A549 (cell line): ENCODE measurements around a stretch of chr12.

GRCh38 chr12:21457598-21458030 is 20.2 kb downstream of the PYROXD1 start:
- PRO-cap = no peak
CAGE:
- cytosol, long polyA plus RNA = no peak
- long polyA plus RNA = no peak
- nucleus, long polyA plus RNA = no peak

DNA sequence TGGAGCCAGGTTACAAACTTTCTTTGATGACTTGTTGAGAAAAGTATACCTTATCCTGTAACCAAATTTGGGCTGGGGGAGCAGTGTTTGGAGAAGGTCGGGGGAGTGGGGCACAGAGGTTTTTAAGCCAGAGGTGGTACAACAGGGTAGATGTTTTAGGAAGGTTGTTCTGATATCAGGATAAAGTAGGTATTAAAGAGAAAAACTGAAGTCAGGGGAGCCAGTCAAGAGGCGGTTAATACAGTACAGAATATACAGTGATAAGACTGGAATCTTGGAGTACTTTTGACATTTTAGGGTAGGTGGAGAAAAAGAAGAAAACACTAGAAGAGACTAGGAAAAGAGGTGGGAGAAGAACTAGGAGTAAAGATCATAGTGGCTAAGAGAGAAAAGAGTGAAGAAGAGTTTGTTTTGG is 8.3 kb downstream of the GOLT1B start:
- PRO-cap = no peak
CAGE:
- cytosol, long polyA plus RNA = no peak
- long polyA plus RNA = no peak
- nucleus, long polyA plus RNA = no peak

DNA sequence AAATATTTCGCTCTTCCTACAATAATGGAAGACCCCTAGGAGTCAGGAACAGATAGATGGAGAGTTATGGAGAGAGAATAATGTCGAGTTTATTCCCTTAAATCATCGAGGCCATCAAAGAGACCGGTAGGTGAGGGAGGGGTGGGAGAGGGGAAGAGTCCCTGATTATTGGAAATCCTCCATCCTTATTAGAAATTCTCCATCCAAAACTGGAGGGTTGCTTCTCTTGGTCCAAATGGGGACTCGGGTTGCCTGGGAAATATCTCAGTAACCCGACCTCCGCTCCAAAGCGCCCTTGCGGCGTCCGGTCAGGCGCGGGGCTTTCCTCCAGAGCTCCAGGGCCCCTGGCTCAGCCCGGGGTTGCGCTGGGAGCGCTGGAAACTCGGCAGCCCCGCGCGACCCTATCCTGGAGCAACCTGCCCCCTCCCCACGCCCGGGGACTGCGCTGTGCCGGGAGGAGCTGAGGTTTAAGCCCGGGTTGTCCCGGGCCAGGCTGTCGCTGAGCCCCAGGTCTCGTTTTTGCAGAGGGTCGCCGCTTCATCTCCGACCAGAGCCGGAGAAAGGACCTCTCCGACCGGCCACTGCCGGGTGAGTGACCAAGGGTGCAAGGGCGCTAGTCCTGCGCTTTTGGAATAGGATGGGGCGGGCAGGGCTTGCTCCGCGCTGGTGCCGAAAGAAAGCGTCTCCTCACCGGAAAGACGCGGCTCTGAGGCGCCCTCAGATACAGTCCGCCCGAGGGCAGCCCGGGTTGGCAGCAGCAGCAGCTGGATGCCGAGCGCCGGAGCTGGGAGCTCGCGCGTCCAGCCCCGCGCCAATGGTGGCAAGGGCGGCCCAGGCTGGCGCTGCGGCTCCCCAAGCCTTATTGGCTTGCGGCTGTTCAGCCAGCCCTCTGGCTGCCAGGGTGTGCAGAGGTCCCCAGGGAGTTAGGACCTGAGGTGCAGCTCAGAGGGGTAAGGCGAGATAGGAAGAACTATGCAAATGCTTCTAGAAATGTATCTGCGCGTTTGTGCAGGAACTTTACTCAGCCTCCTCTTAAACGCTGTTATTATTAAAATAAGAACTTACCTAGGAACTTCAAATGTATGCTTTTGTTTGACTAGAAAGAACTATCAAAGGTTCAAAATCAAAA is 1.5 kb downstream of the SPX start:
- PRO-cap = no peak
CAGE:
- cytosol, long polyA plus RNA = no peak
- long polyA plus RNA = no peak
- nucleus, long polyA plus RNA = no peak

DNA sequence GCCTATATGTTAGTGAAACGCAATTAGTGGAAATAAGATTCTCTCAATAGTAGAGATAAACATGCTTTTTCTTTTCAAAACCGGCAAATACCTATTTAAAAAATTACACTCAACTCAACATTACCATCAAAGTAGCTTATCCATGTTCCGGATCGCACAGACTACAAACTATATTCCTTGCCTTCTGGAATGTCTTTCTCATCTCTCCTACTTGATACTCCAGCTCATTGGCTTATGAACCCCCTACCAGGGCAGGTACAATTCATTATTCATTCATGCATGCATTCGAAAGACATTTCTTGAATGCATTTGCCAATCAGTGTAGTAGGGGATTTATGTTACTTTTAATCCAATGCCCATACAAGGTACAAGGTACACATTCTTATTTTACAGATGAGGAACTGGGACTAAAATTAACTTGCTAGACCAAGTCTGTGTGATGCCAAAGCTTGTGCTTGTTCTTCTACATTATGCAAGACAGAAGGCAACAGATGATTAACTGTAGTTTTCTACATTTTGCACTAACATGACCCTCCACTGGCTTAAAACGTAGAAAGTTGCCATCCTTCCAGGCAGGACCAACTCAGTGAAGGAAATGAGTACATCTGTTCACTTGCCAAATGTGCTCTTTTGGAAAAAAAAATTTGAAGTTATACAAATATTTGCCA is 53.7 kb upstream of the KCNJ8 start:
- PRO-cap = no peak
CAGE:
- cytosol, long polyA plus RNA = no peak
- long polyA plus RNA = no peak
- nucleus, long polyA plus RNA = no peak

DNA sequence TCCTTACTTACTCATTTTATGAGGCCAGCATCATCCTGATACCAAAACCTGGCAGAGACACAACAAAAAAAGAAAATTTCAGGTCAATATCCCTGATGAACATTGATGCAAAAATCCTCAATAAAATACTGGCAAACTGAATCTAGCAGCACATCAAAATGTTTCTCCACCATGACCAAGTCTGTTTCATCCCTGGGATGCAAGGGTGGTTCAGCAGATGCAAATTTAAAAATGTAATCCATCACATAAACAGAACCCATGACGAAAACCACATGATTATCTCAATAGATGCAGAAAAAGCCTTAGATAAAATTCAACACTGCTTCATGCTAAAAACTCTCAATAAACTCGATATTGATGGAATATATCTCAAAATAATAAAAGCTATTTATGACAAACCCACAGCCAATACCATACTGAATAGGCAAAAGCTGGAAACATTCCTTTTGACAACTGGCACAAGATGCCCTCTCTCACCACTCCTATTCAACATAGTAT is 104.2 kb downstream of the CMAS start:
- PRO-cap = no peak
CAGE:
- cytosol, long polyA plus RNA = no peak
- long polyA plus RNA = no peak
- nucleus, long polyA plus RNA = no peak

GRCh38 chr12:22254963-22255588 is 79.4 kb downstream of the ST8SIA1 start:
- PRO-cap = no peak
CAGE:
- cytosol, long polyA plus RNA = no peak
- long polyA plus RNA = no peak
- nucleus, long polyA plus RNA = no peak

DNA sequence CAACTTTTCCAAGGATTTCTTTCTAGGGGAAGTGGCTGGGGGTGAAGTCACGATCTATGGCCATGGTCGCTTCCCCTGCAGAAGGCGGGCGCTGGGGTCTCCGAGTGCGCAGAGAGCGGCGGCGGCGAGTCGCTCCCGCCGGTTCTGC is 215 bp downstream of the ST8SIA1 start:
- PRO-cap = no peak
CAGE:
- cytosol, long polyA plus RNA = no peak
- long polyA plus RNA = no peak
- nucleus, long polyA plus RNA = no peak

DNA sequence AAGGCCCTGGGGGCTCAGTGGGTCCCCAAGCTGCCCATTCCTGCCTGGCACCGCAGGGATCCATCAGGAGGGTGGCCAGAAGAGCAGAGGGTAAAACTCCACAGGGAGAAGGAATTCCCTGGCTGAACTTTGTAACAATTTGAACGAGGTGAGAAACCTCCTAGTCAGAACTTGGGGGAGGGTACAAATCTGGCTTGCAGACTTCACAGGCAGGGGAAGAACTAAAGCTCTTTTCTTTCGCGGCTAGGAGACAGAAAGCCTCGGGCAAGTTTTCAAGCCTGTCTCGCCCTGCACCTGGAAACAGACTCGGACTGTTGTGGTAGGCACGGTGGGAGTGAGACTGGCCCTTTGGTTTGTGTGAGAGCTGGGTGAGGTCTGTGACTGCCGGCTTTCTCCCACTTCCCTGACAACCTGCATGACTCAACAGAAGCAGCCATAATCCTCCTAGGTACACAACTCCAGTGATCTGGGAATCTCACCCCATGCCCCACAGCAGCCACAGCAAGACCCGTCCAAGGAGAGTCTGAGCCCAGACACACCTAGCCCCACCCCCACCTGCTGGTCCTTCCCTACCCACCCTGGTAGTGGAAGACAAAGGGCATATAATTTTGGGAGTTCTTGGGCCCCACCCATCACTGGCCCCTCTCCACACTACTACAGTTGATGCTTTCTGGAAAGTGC is 102.6 kb upstream of the ST8SIA1 start:
- PRO-cap = no peak
CAGE:
- cytosol, long polyA plus RNA = no peak
- long polyA plus RNA = no peak
- nucleus, long polyA plus RNA = no peak

DNA sequence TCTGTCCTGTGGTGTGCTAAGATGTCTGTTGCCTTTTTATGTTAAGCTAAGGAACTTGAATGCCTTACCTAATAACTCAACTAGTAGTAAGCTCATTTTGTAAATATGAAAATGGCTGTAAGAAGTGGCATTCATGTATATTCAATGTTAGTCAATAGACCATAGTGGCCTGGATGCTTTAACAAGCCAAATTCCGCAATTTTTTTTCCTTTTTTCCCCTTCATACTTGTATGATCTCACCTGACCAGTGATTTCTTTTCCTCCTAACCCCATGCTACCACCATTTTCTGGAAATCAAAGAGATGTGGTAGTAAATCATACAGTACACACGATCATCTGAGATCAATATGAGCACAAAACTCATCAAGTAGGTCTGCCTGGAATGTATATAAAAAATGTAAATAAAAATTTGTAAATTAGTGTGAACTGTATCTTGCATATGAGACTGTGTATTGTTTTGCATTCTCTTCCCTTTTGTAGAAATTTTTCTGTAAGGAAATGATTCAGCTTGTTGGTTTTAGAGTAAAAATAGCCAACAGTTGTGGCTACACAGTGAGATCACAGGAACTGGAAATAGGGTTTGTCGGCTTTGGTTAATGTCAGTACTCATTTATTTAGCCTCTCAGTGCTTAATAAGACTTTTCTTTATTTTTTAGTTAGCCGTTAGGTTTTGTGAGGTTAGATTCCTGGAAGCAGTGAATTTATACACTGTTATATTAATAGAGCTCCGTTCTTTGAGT is 62.5 kb downstream of the ETNK1 start:
- PRO-cap = no peak
CAGE:
- cytosol, long polyA plus RNA = no peak
- long polyA plus RNA = no peak
- nucleus, long polyA plus RNA = no peak

GRCh38 chr12:23585667-23586367 is 363.7 kb downstream of the SOX5 start:
- PRO-cap = no peak
CAGE:
- cytosol, long polyA plus RNA = no peak
- long polyA plus RNA = no peak
- nucleus, long polyA plus RNA = no peak

DNA sequence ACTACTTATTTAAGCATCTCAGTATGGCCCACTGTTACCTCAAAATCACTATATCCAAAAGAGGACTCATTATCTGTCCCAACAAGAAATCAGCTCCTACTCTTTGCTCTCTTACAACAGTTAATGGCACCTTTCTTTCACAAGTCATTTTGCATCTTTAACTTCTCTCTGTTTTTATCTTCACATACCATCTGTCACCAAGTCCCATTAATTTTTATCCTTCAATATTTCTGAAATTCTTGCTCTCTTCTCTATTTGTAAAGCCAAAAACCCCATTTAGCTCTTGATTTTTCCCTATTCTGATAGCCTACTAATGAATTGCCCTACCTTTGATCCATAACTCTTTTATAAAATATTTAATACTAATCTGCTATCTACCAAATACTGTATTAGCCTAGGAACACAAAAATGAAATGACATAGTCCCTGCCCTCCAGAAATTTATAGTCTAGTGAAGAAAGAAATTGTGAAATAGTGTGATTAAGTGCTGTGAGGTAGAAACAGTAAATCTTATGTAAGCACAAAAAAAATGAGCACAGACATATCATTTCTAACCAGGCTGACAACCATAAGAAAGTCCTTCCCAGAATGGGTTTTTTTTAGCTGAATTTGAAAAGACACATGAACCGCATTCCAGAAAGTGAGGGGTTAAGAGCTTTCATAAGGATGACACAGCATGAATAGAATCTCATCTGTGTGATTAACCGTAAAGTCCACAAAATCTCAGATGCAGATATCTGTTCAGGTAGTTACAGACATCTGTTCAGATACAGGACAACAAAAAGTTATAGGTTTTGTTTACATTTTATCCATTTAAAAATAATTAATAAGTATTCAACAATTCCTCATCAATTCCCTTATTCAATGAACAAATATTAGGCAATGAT is 146.0 kb downstream of the SOX5 start:
- PRO-cap = no peak
CAGE:
- cytosol, long polyA plus RNA = no peak
- long polyA plus RNA = no peak
- nucleus, long polyA plus RNA = no peak

DNA sequence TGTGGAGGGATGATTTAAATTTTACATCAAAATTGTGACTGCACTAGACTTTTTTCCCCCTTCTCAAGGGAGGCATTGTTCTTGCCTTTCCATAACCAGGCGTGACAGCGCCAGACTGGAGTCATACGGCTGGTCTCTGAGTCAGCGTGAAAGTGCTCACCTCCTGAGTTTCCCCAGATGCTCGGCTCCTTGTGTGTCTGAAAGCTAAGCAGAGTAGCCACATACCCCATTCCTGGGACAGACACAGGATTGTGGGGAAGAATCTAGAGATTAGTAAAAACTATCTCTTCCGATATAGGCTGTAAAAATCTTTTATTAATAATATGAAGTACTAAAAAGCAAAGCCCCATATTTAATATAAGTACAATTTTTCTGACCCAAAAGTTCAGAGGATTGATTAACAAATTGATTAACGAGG is 43.1 kb downstream of the SOX5 start:
- PRO-cap = no peak
CAGE:
- cytosol, long polyA plus RNA = no peak
- long polyA plus RNA = no peak
- nucleus, long polyA plus RNA = no peak

GRCh38 chr12:24226837-24227363 is 277.4 kb upstream of the SOX5 start:
- PRO-cap = no peak
CAGE:
- cytosol, long polyA plus RNA = no peak
- long polyA plus RNA = no peak
- nucleus, long polyA plus RNA = no peak

- PRO-cap = no peak
CAGE:
- cytosol, long polyA plus RNA = no peak
- long polyA plus RNA = no peak
- nucleus, long polyA plus RNA = no peak
These were observed 402.6 kb downstream of the BCAT1 start for GRCh38 chr12:24546042-24546954.

DNA sequence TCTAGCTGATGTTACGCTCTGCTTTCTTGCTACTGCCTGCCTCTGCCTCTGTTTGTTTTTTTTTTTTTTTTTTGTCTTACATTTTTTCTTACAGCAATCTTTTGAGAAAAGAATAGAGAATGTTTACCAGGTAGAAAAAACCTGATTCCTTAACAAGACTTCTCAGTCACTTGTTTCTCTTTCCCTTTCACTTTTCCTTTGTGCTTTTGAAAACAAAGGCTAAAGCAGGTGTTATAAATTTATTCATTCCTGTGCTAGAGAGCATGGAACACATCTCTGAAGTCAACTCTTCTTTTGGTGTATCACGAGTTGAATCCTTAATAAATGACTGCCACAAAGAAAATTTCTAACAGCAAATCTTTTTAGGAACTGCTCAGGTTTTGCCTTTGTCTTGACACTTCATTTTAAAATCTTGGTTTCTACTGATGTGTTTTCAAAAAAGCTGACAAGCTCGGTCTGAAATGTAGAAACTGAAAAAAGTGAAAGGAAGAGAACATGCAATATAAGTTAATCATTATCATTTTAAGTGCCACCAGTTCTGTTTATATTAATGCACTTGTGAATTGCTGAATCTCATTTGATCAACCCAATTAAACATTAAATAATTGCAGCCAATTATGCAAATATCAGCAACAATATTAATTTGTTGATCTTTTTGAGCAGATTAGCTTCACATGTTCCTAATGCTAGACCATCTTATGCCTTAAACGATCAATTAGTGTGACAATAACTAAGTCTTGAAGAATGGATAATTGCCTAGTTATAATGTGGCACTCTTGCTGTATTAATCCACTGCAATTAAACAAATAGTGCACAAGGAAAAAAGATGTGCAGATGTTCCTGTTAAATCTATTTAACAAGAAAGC is 133.9 kb downstream of the BCAT1 start:
- PRO-cap = no peak
CAGE:
- cytosol, long polyA plus RNA = no peak
- long polyA plus RNA = no peak
- nucleus, long polyA plus RNA = no peak

- PRO-cap = no peak
CAGE:
- cytosol, long polyA plus RNA = no peak
- long polyA plus RNA = no peak
- nucleus, long polyA plus RNA = no peak
These were observed 132.6 kb downstream of the BCAT1 start for GRCh38 chr12:24815970-24816959.

GRCh38 chr12:24933079-24933608 is 15.8 kb downstream of the BCAT1 start:
- PRO-cap = no peak
CAGE:
- cytosol, long polyA plus RNA = no peak
- long polyA plus RNA = no peak
- nucleus, long polyA plus RNA = no peak

DNA sequence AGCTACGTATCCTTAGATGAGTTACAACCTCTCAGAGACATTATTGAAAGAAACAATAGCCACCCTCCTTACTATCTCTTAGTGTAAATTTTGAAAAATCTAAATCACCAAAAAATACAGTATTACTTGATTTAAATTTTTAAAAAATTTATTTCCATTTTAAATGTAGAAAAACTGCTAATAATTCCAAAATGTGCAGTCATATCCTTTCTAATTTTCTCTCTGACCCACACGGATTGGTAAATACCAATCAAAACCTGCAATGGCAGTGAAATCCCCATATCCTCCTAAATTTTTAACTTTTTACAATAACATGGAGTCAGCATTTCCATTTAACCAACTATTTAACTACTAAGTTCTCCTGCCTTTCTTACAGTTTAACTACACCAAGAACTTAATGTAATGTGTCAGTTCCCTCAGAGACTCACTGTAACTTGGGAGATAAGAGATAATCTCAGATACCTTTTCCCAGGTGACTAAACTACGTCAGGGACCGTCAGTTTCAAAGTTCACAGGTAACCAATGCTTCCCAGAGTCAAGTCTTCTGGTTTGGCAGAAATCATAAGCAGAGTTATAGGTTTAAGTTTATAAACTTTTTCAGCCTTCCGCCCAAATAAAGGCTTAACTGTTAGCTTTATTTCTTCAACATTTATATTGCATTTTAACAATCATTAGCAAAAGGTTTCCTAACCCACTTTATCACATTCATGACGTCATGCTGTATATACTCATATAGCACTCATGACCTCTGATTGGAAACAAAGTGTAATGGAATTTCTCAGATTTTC is 7.7 kb downstream of the KRAS start:
- PRO-cap = no peak
CAGE:
- cytosol, long polyA plus RNA = no peak
- long polyA plus RNA = no peak
- nucleus, long polyA plus RNA = no peak

DNA sequence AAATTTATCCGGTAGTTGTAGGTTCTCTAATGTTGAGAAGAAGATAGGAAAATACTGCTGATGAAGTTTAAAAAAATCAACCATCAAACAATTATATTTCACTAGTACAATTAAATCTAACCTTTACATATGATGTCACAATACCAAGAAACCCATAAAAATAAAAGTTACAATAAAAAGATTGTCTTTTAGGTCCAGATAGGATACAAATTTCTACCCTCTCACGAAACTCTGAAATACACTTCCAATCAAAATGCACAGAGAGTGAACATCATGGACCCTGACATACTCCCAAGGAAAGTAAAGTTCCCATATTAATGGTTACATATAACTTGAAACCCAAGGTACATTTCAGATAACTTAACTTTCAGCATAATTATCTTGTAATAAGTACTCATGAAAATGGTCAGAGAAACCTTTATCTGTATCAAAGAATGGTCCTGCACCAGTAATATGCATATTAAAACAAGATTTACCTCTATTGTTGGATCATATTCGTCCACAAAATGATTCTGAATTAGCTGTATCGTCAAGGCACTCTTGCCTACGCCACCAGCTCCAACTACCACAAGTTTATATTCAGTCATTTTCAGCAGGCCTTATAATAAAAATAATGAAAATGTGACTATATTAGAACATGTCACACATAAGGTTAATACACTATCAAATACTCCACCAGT is 5.8 kb downstream of the KRAS start:
- PRO-cap = no peak
CAGE:
- cytosol, long polyA plus RNA = no peak
- long polyA plus RNA = no peak
- nucleus, long polyA plus RNA = start-site peak on the minus strand centred at position 351 of the sequence, 418 bp wide, 14 and 24 reads in 2 replicates

DNA sequence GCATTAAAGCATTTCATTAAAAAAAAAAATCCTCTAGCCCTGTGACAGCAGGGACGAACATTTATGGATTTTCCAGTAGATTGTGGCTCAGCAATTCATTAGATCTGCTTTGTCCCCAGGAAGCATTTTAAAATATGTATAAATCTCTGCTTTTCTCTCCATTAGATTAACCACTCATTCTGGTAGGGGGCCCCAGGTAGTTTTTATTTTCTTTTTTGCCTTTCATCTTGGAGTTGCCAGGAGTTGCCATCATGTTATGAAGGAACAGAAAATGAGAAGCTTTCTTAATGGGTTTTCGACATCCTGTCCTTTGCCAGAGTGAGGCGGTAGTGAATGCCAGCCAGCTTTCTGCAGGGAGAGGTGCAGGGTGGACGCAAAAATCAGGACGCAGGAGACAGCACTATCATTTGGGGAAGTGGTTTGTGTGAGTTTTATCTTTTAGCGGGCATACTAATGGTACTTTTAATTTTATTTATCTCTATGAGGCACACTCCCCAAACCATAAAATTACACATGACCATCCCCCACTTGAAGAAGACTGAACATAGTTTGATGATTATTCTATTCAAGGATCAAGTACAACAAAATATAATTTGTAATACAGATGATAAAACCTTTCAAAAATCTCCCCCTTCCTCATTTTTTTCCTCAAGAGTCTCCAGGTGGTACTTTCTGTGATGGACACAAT is 1.7 kb downstream of the RASSF8 start:
- PRO-cap = no peak
CAGE:
- cytosol, long polyA plus RNA = no peak
- long polyA plus RNA = no peak
- nucleus, long polyA plus RNA = no peak